ENCODE measurements around a stretch of chr11.

DNA sequence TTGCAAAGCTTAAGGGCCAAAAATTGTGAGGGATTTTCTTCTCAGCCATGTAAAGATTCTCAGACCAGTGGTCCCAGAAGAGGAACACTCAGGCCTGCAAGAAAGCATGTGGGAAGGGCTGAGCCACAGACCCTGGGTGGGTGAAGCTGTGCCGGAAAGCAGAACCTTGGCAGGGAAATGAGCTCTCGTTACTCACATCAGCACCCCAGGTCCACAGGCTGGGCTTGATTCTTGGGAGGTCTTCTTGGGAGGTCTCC is 9.0 kb upstream of the C11orf96 start:
- RRBS: no CpG with 5 or more reads among the region's 2 CpGs

GRCh38 chr11:43942864-43943772 is 681 bp downstream of the C11orf96 start:
- RRBS: 1% methylated on average over 38 of the region's 106 CpGs

- RRBS: no CpG with 5 or more reads among the region's 6 CpGs
Observed at GRCh38 chr11:44017739-44018392, 29.9 kb upstream of the ACCSL start.

DNA sequence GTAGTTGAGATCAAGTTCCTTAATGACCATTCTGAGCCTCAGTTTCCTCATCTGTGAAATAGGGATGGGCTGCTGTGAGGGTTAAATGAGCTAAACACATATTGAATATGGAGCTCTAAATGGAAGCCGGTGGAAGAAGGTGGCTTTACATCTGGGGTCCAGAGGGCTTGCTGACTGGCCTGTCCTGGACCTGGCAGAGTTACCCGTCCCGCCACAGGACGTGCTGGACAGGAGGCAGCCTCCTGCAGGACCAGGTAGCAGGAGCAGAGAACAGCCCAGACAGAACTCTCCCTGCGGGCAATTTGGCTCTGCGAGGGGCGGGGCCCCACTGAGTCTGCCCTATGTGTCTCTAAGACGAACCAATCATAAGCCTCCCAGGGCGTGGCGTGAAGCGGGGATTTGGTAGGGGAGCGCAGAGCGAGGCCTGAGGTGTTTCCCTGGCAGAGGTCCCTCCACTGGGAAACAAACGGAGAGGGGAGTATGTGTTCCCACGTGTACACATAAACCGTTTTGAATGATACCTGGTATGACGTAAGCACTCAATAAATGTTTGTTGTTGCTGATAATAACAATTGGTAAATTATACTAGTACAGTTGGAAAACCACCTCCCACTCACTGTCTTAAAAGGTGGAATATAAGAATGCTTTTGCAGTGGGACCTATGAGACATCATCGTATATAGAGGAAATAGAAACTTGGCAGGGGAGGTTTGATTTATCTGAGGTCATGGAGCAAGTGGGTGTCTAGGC is 7.4 kb downstream of the CD82 start:
- RRBS: no CpG with 5 or more reads among the region's 18 CpGs

DNA sequence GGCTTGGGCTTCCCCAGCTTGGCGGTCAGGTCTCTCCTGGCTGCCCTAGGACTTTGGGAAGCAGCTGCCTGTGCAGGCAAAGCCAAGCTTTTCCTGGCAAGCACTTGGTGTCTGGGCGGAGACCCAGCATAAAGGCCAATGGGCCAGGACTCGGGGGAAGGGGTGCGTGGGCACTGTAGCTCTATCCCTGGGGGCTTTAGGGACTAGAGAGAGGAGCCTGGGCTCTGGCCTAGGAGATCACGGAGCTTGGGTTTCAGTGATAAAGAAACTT is 30.6 kb downstream of the CD82 start:
- RRBS: no CpG with 5 or more reads among the region's 5 CpGs

DNA sequence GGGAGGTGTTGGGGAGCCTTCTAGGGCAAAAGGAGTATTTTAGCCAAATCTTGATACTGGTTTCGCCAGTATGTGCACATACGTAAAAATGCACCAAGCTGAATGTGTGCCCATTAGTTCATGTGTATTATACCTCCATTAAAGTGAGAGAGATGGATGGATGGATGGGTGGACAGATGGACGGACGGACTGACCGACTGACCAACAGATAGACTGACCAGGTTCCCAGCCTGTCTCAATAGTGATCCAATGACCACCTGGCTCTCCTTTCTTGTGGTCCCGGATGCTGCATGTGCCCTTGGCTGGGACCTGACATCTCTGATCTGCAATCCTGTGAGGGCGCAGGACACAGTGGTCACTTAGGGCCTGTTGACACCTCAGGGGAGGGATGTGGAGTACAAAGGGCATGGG is 50.3 kb downstream of the CD82 start:
- RRBS: no CpG with 5 or more reads among the region's 7 CpGs

DNA sequence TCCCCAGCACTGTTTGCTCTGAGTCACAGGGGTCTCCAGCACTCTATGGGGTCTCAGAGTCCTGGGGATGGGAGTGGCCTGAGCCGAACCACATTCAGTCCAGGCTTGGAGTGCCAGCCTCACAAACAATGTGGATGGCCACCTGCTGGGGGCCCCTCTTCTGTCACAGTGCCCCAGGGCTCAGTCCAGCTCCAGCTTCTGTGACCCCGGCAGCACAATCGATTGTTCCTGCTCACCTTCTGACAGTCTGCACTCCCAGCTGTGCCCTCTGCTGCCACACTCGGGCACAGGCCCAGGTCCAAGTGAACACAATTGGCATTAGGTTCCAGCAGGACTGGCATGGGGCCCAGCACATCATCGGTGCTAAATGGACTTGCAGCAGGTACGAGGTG is 84.8 kb downstream of the TP53I11 start:
- RRBS: no CpG with 5 or more reads among the region's 6 CpGs

DNA sequence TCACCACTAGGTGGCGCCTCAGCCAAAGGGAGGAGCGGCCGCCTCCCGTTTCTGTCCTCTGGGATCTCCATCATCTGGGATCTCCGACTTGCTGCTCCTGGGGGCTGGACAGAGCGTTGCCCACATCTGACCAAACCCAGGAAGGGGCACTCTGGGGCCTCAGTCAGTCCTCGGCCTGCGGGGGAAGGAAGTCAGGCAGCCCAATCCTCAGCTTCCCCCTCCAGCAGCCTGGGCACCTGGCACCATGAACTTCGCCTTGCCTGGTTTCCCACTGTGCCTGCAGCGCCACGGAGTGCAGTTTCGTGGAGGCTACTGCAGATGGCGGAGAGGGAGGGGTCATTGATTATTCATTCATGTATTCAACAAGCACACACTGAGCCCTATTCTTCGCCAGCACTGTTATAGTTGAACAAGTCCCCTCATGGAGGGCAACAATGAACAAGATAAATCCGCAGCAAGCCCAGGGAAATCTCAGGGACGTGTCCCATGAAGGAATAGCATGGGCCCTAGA is 23.4 kb downstream of the TP53I11 start:
- RRBS: no CpG with 5 or more reads among the region's 16 CpGs

DNA sequence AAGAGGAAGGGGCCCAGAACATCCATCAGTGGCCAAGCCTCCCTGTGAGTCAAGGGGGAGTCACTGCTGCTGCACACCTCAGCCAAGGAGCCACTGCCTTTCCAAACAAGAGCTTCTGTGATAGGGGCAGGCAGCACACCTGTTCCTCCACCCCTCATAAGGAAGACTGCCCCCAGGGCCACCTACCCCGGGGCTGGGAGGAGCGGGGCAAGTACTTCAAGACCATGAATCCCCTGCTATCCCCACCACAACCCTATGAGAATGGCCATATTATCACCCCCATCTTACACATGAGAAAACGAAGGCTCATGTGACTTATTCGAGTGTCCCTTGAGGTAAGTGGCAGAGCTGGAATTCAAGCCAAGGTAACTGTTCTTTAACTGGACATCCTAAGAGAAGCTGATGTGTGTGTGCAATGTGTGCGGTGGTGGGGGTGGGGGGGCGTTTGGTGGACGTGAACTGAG is 5.6 kb downstream of the TP53I11 start:
- RRBS: no CpG with 5 or more reads among the region's 7 CpGs

GRCh38 chr11:45024300-45024600 is 73.6 kb upstream of the TP53I11 start:
- RRBS: no CpG with 5 or more reads among the region's 4 CpGs

DNA sequence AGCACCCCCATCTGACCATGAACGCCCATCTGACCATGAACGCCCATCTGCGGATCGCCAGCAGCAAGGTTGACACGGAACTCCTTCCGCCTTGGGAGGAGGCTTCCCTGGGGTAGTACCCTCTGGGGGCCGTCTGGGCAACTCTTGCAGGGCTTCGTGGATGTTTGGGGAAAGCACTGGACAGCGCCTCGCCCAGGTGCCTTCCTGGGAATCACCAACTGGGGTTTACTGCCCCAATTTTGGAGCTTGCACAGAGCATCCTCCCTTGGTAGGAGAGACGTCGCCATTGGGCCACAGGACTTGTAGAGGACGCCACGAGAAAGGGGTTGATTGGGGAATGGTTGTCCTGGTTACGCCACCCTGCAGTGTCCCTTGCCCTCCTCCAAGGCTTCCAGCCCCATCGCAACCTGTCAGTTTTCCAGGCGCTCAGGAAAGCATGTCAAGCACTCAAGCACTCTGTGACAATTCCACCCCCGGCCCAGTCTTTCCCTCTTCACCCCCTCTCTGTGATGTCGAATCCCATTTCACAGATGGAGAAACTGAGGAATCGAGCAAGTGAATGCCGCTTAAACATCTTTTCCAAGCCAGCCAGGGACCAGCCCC is 944 bp upstream of the PRDM11 start:
- RRBS: no CpG with 5 or more reads among the region's 21 CpGs

DNA sequence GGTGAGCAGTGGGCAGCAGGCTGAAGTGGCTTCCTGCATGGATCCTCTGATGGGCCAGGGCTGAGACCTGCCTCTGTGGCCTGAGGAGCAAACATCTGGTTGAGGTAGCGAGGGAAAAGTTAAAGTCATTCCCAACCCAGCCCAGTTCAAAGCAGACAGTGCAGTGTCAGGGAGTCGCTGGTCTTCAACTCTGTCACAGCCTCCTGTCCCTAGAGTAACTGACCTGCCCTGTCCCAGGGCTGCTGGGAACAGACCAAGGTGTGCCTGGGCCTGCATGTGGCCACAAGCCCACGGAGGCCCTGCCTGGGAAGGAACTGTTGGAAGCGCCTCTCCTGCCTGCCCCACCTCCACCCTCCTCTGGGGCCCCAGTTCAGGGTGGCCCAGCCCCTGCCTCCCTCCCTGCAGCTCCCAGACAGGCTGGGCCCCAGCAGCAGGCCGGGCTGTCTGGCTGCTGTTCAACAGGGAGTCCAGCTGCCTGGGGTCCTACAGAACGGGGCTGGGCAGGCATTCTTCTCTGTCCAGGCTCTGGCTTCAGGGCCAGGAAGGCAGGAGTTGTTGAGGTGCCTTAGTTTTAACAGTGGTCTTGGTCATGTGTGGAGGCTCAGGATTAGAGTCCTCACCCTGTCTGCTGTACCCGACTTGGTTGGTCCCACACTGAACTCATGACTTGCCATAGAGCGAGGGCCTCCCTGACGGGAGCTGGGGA is 11.7 kb downstream of the PRDM11 start:
- RRBS: no CpG with 5 or more reads among the region's 9 CpGs

GRCh38 chr11:45179913-45180535 is 33.6 kb downstream of the PRDM11 start:
- RRBS: 1% methylated on average over 24 of the region's 43 CpGs

DNA sequence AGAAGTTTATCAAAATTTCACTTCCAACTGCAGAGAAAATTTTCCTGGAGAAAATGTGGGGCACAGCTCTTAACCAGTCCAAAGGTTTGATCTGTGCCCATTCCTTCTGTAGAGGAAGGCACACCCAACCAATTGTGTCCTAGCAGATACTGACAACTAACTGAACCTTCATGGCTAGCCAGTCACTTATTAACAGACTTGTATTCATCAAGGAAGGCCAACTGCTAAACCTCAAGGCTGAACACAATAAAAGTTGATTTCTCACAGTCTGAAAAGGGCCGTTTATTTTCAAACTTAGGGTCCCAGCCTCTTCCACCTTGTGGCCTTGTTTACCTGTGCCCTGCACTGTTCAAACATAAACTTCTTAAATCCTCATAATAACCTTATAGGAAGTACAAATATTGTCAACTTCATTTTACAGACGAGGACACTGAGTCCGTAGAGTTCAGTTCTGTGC is 19.4 kb downstream of the SYT13 start:
- RRBS: no CpG with 5 or more reads among the region's 3 CpGs

GRCh38 chr11:45333399-45334085 is 47.4 kb upstream of the SYT13 start:
- RRBS: no CpG with 5 or more reads among the region's 10 CpGs

DNA sequence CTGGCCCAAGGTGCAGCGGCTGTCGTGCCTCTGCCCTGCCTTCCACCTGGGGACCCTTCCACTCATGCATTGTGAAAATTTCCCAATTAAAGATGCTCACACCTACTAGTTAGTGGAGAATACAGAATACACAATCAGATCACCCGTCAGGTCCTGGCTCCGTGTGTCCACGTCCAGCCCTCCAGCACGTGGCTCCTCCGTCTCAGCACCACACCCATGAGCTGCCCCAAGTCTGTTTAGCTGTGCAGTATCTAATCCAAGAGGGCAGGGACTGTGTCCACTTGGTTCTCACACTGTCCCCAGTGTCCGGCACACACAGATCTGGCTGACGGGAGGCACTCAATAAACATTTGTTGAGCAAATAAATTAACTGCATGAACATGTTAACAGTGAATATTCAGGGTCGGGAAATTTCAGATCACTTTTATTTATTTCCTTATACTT is 110.9 kb downstream of the CHST1 start:
- RRBS: no CpG with 5 or more reads among the region's 10 CpGs

- RRBS: 1% methylated on average over 11 of the region's 30 CpGs
Observed at GRCh38 chr11:45846306-45847389, 627 bp upstream of the CRY2 start.

- RRBS: no CpG with 5 or more reads among the region's 16 CpGs
Observed at GRCh38 chr11:45907932-45908646, 1.0 kb upstream of the FREY1 start.